ENCODE measurements around the gene LSM5.

- RRBS, result no CpG with 5 or more reads among the region's 11 CpGs
CAGE:
- cytosol, long polyA plus RNA, result no peak
- long polyA plus RNA, result no peak
- nucleus, long polyA plus RNA, result no peak
Measured at GRCh38 chr7:29282846-29283390, 88.3 kb downstream of the CHN2 start.

- RRBS, result no CpG with 5 or more reads among the region's 16 CpGs
CAGE:
- cytosol, long polyA plus RNA, result no peak
- long polyA plus RNA, result no peak
- nucleus, long polyA plus RNA, result no peak
Measured at GRCh38 chr7:29471409-29472405, 91.9 kb upstream of the PRR15 start.

- RRBS, result no CpG with 5 or more reads among the region's 6 CpGs
CAGE:
- cytosol, long polyA plus RNA, result no peak
- long polyA plus RNA, result no peak
- nucleus, long polyA plus RNA, result no peak
Measured at GRCh38 chr7:29480840-29481430, 82.7 kb upstream of the PRR15 start.

DNA sequence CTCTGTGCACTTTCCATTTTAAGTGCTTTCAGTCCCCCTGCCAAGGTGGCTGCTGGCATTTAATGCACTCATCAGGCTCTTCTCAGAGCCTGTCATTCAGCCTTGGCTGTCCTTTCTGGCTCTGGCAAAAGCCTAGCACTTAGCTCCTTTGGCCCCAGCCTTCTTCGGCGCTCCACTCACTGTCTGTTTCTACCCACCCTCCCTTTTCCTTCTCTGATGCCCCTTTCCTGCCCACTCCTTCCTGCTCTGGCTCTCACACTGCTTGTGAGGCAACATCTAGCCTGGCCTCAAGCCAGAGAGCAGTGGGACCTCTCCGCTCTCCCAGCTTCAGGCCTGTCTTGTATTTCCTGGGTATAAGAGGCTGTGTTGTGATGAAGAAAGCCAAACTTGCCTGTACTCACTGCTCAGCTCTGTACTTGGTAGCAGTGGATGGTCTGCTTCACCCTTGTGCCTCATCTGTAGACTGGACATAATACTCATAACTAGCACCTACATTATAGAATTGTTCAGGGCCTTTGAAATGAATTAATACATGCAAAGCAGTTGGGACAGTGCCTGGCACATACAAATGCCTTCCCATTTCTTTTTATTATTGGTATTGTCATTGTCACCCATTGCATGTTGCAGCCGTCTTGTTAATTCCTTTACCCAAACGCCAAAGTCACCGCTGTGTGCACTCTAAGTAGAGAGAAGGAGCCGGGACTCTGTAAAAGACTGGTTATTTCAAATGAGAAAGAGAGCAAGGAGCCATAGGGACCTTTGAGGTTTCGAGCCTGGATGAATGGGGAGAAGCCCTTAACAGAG is 60.4 kb downstream of the WIPF3 start:
- RRBS, result no CpG with 5 or more reads among the region's 8 CpGs
CAGE:
- cytosol, long polyA plus RNA, result no peak
- long polyA plus RNA, result no peak
- nucleus, long polyA plus RNA, result no peak

DNA sequence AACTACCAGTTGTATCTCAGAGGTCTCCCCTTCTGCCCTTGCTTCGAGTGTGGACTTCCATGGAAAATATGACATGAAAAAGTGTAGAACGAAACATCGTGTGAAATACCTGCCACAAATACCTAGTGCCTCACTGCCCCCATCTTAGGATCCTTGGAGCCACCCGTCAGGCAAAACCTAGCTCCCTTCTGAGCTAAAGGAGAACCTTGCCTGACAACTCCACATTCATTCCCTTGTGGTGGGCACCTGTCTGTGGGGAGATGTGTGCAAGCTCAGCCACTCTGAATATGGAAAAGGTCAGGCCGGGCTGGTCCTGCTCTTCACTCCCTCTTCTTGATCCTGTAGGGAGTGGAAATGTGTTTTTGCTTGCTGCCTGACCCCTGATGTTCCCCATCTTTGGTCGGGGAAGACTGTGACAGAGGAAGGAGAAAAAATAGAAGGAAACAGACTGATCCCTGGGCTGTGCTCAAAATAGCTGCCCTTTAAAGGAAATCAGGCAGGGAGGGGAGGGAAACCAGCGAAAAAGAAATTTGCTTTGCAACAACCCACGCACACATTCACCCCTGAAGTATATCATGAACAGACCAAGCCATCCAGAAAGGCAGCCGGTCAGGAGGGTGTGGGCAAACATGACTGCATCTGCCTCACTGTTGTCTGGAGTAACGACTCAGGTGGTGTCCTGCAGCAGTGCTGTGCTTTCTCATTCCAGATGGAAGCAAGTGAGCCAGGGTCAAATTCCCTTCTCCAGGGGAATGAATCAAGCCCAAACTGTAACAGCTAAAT is 74.0 kb downstream of the SCRN1 start:
- RRBS, result no CpG with 5 or more reads among the region's 10 CpGs
CAGE:
- cytosol, long polyA plus RNA, result no peak
- long polyA plus RNA, result no peak
- nucleus, long polyA plus RNA, result no peak

- RRBS, result no CpG with 5 or more reads among the region's 22 CpGs
CAGE:
- cytosol, long polyA plus RNA, result no peak
- long polyA plus RNA, result no peak
- nucleus, long polyA plus RNA, result no peak
Measured at GRCh38 chr7:30145625-30146721, 11.2 kb downstream of the MTURN start.

- RRBS, result no CpG with 5 or more reads among the region's 2 CpGs
CAGE:
- cytosol, long polyA plus RNA, result no peak
- long polyA plus RNA, result no peak
- nucleus, long polyA plus RNA, result no peak
Measured at GRCh38 chr7:30182151-30182550, 47.4 kb downstream of the MTURN start.

DNA sequence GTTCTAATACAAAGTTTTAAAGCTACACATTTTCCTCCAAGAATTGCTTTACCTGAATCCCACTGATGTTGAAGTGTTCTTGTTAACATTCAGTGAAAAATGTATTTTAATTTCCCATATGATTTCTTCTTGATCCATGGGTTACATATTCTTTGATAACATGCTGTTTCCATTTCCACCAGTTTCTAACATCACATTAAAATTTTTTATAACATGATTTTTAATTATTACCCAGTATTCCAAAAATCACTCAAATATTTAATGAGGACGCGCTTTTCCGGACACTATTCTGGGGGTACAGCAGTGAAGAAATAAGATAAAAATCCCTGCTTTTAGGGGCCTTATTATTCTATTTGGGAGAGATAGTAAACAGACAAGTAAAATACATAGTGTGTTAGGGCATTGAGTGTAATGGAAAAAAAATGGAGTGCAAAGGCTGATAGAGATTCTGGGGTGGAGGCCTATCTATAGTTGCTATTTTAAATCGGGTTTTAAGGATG is 7.8 kb downstream of the ZNRF2 start:
- RRBS, result no CpG with 5 or more reads among the region's 4 CpGs
CAGE:
- cytosol, long polyA plus RNA, result no peak
- long polyA plus RNA, result no peak
- nucleus, long polyA plus RNA, result no peak

DNA sequence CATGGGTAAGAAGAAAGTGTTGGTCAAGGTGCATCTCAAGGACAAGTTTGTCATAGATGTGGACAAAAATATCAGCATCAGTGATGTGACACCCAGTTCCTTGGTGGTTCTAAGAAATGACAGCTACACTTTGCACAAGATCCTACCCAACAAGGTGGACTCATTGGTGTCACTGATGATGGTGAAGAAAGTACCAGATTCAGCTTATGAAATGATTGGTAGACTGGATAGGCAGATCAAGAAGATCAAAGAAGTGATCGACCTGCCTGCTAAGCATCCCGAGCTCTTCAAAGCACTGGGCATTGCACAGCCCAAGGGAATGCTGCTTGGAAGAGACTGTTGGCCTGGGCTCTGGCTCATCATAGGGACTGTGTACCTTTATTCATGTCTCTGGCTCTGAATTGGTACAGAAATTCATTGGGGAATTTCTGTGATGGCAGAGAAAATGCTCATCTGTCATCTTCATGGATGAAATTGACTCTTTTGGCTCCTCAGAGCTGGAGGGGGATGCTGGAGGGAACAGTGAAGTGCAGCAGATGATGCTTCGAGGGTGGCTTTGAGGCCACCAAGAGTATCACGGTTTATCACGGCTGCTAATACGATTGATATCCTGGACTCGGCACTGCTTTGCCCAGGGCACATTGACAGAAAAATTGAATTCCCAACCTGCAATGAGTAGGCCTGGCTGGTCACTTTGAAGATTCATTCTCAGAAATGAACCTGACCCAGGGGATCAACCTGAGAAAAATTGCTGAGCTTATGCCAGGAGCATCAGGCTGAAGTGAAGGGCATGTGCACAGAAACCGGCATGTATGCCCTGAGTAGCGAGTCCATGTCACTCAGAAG is 87.6 kb downstream of the ZNRF2 start:
- RRBS, result no CpG with 5 or more reads among the region's 9 CpGs
CAGE:
- cytosol, long polyA plus RNA, result no peak
- long polyA plus RNA, result no peak
- nucleus, long polyA plus RNA, result no peak

GRCh38 chr7:30468135-30468804 is 10.3 kb downstream of the NOD1 start:
- RRBS, result no CpG with 5 or more reads among the region's 2 CpGs
CAGE:
- cytosol, long polyA plus RNA, result no peak
- long polyA plus RNA, result no peak
- nucleus, long polyA plus RNA, result no peak

- RRBS, result 36% methylated on average over 7 of the region's 29 CpGs
CAGE:
- cytosol, long polyA plus RNA, result no peak
- long polyA plus RNA, result no peak
- nucleus, long polyA plus RNA, result no peak
Measured at GRCh38 chr7:30504915-30505436, 347 bp upstream of the GGCT start.

- RRBS, result no CpG with 5 or more reads among the region's 7 CpGs
CAGE:
- cytosol, long polyA plus RNA, result no peak
- long polyA plus RNA, result no peak
- nucleus, long polyA plus RNA, result no peak
Measured at GRCh38 chr7:30550911-30551704, 43.6 kb upstream of the GARS1 start.

DNA sequence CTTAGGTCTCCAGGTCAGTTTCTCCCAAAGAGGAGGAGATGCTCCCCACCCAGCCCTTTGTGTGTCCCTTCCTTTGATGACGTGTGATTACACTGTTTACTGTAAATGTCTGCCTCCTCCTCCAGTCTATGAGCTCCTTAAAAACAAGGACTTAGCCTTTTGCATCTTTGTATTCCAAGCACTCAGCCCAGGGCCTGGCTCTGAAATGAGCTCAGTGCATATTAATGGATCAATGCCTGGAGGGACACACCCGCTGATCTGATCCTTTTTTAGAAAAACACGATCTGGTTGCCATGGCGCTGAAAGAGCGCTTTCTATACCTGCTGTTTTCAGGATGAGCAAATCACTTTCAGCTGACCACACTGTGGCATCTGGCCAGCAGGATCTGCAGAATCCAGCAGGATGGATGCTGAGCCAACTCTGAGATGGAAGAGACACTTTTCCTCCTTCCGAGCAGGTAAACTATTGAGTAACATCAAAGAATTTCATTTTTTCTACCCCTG is 37.9 kb upstream of the GARS1 start:
- RRBS, result no CpG with 5 or more reads among the region's 6 CpGs
CAGE:
- cytosol, long polyA plus RNA, result no peak
- long polyA plus RNA, result no peak
- nucleus, long polyA plus RNA, result no peak

DNA sequence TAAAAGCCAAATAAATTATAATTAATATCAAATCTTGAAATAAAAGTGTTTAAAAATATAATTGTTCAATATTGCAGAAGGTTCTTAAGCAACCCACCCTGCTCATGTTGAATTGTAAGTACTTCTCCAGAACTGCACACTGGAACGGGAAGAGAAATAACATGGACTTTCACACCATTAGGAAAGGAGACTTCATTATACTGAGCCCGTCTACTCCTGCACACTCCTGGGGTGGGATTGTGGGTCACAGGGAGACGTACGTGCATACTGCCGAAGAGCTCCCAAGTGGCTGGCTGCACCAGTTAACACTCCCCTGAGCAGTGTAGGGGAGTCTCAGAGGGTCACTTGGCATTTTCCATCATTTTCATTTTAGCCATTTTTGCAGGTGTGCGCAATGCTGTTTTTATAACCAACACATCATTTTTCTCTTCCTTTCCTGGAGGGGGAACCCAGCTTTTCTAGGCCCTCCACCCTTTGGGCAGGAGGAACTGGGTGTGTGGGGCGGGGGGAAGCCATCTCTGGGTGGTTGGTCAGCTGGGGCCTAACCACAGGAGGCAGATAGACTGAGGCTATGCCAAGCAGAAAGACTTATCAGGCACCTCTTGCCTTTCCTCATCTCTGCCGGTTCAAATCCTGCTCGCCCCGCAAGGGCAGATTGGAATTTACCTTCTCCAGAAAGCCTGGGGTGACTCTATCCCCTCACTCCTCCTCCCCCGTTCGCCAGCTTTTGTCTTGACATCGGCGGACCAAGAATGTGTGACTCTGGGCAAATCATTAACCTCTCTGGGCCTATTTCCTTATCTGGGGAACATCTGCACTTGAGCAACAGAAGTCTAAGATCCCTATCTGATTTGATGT is 816 bp upstream of the GARS1 start:
- RRBS, result no CpG with 5 or more reads among the region's 14 CpGs
CAGE:
- cytosol, long polyA plus RNA, result no peak
- long polyA plus RNA, result no peak
- nucleus, long polyA plus RNA, result no peak

- RRBS, result no CpG with 5 or more reads among the region's 6 CpGs
CAGE:
- cytosol, long polyA plus RNA, result start-site peak on the plus strand at chr7:30616013-30616047, 152 reads
- long polyA plus RNA, result no peak
- nucleus, long polyA plus RNA, result no peak
Measured at GRCh38 chr7:30615619-30616109, 21.0 kb downstream of the GARS1 start.

DNA sequence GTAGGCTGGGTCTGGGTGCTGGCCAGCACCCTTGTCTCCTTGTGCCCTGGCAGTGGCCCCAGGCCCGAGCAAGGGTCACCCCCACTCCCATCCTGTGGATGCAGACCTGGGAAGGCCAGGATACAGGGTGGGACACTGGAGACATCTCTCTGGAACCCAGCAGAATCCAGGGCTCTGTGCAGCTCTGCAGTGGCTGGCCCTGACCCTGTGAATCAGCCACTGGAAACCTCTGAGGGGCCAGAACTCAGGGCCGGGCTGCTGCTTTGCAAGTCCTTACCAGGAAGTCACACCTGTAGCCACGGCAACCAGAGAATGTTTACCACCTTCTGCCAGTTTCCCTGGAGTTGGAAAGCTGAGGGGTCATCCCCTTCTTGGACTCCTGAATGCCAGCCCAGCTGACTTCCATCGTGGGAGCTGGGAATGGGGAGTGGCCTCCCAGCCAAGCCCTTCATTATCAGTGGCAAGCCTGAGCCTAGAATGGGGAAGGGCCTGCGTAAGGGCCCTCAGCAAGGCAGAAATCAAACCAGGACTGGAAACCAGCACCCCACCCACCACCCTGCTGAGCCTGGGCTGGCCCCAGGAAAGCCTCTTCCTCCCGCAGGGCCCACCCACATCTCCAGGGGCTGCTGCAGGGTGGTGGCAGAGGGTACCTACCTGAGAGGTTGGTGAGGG is 6.4 kb upstream of the CRHR2 start:
- RRBS, result no CpG with 5 or more reads among the region's 6 CpGs
CAGE:
- cytosol, long polyA plus RNA, result no peak
- long polyA plus RNA, result no peak
- nucleus, long polyA plus RNA, result no peak

DNA sequence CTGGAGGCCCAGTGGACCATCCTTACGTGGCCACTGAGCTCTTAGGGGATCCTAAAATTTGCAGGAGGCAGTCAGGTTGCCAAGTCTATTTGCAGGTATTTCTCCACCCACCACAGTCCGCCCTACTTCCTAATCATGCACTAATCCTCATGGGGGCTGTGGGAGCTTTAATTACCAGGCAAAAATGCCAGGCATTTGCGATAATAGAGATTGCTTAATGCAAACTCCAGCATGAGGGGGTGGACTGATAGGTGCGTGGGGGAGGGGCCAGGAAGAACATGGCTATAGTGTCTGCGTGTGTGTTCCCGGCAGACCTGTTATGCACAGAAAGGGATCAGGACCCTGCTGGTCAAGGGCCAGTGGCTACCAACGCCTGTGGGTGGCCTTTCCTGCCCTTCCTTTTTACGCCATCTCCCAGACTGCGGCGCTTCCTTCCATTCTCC is 15.6 kb upstream of the AQP1 start:
- RRBS, result no CpG with 5 or more reads among the region's 10 CpGs
CAGE:
- cytosol, long polyA plus RNA, result no peak
- long polyA plus RNA, result no peak
- nucleus, long polyA plus RNA, result no peak

- RRBS, result no CpG with 5 or more reads among the region's 10 CpGs
CAGE:
- cytosol, long polyA plus RNA, result no peak
- long polyA plus RNA, result no peak
- nucleus, long polyA plus RNA, result no peak
Measured at GRCh38 chr7:30904900-30905489, 6.7 kb upstream of the AQP1 start.

DNA sequence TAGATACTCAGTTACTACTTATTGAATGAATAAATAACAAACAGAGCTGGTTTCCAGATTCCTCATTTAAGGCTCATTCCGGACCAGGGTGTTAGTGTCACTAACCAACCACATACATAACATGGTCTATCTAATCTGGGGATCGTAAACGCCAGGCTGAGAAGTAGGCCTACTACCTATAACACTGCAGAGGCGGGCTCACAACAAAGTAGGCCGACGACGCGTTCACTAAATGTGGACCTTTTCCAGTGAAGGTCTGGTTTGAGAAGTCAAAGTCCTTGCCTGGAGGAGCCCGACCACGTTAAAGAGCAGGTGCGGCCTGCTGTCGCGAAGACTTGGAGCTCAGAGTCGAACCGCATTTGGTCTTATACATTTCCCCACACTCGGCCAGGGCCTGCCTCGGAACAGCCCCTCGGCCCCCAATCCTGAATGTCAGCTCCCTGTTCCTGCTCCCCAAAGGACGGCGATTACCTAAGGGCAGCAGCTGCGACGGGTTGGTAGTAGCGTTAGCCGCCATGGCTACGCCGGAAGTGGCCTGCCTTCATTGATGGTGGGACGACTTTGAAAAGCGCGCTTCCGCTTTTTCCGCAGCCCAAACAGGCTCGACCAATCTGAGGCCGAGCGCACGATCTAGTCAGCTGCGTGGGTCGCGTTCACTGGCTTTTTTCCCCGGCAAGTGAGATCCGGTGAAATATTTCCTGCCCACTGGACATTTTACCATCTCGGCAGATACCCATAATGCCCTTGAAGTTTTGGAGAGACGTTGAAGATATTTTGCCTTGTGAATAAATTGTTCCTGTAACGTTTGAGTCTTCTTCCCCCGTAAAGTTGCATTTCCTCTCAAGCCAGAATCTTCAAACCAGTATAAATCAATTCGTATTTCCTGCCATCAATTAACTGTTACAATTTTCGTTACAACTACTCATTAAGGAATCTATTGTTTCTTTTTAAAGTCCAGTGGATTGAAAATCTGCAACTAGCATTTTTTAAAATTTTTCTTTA is at the start of gene LSM5:
LSM5 (minus strand) TSS at position 532 of the 1,002 bp plus-strand sequence.
- RRBS, result no CpG with 5 or more reads among the region's 46 CpGs
CAGE:
- cytosol, long polyA plus RNA, result start-site peak on the minus strand centred at position 527 of the sequence, 40 bp wide, 1,367 reads
- long polyA plus RNA, result start-site peak on the minus strand centred at position 539 of the sequence, 63 bp wide, 1,856 and 1,221 reads in 2 replicates
- nucleus, long polyA plus RNA, result start-site peak on the minus strand centred at position 529 of the sequence, 42 bp wide, 768 reads

- RRBS, result no CpG with 5 or more reads among the region's 5 CpGs
CAGE:
- cytosol, long polyA plus RNA, result no peak
- long polyA plus RNA, result no peak
- nucleus, long polyA plus RNA, result no peak
Measured at GRCh38 chr7:32663800-32664220, 168.5 kb downstream of the AVL9 start.

All from H1 (cell line).